SUDHL5 (cell line): ENCODE measurements around a stretch of chr1.

- PRO-cap, result no peak
Measured at GRCh38 chr1:30729073-30729362, 5.6 kb upstream of the MATN1 start.

DNA sequence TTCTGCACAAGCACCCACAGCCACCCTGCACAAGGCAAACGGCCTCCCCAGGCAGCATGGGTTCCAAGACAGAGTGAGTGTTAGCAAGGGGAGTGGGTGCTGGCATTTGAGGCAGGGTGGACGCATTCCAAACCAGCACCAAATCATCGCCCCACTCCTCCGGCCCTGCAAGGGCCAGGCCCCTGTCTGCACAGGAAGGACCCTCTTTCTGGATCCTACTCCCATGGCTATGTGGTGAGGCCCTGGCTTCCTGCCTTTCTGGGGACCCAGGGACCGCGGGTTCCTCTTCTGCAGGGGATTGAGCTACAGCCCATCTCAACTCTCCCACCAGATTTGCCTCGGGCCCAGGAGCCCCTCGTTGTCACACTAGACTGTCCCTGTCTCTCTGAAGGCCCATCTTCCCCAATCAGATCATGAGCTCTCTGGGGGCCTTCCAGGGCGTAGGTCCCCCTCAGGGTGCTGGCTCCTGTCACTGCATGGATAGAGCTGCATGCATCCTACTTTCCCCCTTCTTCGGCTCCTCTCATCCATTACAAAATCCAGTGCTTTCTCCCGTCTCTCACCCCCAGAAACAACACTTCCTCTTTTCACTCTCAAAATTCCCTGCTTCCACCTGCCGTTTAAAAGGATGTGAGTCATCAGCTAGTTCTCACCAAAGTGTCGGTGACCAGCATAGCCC lies 16.7 kb downstream of the LAPTM5 start:
- PRO-cap, result no peak

GRCh38 chr1:30749074-30749444 lies 8.5 kb downstream of the LAPTM5 start:
- PRO-cap, result no peak

- PRO-cap, result no peak
Measured at GRCh38 chr1:30763464-30763950, 5.9 kb upstream of the LAPTM5 start.

GRCh38 chr1:30783523-30784158 lies 26.1 kb upstream of the LAPTM5 start:
- PRO-cap, result no peak

DNA sequence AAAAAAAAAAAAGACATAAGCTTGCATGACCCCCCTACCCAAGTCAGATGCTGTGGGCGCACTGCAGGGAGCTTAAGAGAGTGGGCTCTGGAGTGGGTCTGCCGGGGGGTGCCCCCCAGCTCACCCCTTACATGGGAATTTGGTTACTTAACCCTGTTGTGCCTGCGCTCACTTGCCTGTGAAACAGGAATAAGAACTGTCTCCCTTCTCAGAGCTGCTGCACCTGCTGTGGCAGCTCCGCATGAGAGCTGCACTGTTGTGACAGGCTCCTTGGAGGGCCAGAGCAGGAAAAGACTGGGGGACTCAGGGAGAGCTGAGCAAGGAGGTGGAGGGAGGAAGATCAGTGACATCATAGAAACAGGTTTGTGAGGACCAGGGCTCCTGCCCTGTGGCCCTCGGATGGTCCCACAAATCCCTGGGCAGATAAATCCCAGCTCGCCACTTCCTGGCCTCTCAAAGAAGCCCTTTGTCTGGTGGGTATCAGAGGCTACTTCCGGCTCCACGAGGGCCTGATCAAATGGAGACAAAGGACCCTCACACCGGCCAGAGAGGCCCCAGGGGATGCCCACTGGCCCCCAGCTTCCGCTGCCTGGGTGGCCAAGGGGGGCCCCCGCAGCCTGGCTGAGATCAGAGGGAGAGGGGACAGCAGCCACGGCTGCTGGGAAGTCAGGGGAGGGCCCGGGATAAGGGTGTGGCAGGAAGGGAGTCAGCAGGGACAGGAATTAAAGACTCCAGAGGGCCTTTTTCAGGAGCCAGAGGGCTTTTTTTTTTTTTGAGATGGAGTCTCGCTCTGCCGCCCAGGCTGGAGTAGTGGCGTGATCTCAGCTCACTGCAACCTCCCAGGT lies 28.9 kb upstream of the LAPTM5 start:
- PRO-cap, result no peak

GRCh38 chr1:30816118-30816548 lies 58.6 kb upstream of the LAPTM5 start:
- PRO-cap, result no peak

DNA sequence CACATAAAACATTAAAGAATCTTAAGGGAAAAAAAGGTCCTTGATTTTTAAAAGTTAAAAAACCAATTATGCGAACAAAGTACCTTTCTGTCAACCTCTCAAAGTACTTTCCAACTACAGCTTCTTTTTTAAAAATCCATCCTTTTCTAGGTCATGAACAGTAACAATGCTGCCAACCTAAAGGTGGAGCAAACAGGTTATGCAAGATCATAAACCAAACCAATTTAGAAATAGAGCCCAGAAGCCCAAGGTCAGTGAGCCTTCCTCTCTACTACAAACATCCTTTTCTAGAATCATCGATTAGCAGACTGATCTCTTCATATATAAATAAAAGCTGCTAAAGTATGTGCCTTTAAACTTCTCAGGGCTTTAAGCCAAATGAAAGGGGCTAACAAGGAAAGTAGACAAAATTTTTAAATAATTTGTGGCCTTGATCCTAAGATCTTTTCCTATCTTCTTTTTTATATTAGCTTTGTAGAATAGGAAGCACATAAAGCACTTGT lies 40.8 kb downstream of the PUM1 start:
- PRO-cap, result no peak

GRCh38 chr1:31364441-31365195 lies 8.3 kb downstream of the FABP3 start:
- PRO-cap, result no peak

DNA sequence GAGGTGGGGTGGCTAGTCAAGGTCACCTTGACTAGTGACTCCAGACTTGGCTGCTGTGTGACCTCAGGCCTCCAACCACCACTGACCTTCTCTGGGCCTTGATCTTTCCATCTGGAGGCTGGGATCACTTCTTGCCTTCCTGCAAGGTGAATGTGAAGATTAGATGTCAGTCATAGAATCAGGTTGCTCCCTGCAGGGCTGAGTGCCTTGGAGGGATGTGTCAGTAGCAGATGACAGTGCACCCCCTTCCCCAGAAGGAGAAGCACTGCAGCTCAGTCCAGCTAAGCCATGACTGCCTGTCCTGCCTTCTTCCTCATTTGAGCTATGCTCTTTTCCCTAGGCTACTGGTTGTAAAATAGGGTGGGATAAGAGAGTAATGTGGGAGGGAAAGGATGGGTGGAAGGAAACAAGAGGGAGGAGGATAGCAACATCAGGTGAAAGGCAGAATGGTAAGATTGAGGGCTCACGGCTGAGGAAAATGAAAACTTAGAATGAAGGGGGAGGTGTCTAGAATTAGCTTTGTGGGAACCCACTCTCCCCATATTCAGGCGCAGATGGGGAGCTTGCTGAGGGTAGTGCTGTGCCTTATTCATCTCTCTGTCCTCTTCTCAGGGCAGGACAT lies 11.1 kb upstream of the FABP3 start:
- PRO-cap, result no peak

GRCh38 chr1:31394507-31395264 lies 18.3 kb upstream of the SERINC2 start:
- PRO-cap, result no peak

DNA sequence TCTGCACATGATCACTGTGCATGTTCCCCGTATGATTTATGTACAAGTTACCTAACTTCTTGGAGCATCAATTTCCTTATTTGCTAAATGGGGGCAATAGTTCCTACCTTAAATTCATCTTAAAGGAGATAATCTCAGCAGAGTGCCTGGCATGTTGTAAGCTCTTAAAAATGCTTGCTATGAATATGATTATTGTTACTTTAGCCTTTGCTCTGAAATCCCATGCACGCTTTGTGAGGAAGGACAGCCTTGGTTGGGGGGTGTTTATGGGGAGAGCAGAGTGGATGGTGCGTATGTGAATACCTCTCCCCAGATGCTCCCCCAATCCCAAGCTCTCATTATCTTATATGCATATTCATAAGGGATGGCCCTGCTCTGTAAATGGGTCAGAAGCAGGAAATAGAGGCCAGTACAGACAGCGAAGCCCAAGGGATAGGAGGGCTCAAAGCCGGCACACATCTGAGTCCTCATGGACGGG lies 3.6 kb upstream of the SERINC2 start:
- PRO-cap, result no peak

DNA sequence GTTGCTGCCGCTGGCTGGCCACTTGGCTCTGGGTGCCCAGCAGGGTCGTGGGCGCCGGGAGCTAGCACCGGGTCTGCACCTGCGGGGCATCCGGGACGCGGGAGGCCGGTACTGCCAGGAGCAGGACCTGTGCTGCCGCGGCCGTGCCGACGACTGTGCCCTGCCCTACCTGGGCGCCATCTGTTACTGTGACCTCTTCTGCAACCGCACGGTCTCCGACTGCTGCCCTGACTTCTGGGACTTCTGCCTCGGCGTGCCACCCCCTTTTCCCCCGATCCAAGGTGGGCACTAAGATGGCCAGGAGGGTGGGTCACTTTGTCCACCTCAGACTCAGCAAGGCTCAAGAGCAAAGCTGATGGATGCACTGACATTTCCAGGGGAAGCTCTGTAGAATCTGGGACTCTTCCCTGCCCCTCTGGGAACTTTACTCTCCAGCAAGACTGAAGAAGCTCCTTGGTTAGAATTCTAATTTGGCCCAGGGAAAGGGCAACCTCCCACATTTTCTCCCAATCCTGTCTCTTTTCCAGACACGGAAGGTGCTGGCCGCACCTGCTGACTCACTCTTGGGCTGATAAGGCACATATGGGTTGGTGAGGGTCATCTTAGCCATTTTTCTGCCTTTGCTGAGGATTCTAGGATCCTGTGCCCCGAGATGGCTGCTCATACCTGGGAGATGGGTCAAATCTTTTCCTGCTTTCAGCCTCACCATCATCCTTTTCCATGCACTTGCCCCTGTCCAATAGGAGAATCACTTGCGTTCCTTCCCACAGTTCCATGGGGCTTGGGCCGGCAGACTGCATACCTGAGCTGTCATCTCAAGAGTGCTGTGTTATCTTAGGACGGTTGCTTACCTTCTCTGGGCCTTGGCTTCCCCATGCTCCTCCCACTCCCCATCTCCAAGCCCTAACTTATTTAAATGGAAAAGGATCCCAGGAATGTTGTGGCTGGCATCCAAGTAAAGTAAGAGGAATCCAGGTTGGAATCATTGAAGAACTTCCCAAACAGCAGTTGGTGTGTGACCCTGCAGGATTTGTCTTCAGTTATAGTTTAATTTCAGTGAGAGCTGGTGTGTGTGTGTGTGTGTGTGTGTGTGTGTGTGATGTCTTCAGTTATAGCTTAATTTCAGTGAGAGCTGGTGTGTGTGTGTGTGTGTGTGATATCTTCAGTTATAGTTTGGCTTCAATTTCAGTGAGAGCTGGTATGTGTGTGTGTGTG lies 1.3 kb downstream of the TINAGL1 start:
- PRO-cap, result no peak

GRCh38 chr1:31583512-31584773 lies 7.6 kb downstream of the TINAGL1 start:
- PRO-cap, result no peak

GRCh38 chr1:31591840-31592047 lies 15.4 kb downstream of the TINAGL1 start:
- PRO-cap, result no peak

DNA sequence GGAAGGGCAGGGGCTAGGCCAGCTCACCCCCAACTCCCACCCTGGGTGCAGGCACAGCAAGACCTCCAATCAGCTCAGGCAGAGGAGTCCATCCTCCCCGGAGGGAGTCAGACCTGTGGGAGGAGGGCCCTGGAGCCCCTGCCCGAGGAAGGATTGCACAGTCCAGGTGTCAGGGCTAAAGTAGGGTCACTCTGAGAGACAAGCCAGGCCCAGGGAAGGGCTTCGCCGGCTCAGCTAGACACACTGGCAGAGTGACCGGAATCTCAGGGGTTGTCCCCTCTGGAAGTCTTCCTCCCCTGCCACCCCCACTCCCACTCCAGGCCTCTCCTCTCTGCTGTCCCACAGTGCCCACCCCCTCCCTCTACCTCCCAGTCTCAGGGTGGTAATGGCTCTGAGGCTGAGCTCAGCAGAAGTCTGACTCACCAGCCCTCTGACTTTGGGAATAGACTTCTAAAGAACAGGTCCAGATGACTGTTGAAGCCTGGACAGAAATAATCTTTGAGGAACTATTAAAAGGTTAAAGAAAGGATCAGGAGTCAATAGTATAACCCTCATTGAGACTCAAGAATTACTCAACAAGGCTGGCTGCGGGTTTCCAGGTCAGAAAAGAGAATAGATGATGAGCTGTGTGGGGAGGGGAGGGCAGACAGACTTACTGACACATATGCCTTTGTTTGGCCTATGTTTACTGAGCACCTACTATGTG lies 8.0 kb downstream of the HCRTR1 start:
- PRO-cap, result no peak

DNA sequence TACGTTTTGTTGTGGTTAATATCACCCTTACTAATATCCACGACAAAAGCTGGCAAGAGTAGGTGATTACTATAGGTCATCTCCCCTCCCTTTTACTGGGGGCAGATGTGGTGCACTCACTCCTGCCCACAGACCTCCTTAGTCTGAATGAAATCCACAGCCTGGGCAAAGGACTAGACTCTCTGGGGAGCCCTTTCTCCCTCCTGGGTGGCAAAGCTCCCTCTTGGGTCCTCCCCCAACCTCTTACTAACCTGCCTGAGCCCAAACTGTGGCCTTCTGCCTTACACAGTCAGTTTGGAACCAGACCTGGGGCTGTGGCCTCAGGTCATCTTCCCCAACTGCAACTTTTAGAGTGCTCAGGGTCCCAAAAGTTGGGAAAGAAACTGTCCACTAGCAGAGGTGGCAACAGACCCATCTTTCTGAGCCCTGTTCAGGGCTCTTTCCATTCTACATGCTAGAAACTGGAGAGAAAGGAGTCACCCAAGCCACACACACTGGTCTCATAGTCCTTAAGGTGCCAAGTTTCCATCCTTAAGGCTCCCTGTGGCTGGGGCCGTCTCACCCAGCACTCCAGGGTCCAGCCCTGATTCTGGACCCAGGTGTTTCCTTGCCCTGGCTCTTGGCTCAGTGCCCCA lies 12.9 kb downstream of the PEF1 start:
- PRO-cap, result no peak

DNA sequence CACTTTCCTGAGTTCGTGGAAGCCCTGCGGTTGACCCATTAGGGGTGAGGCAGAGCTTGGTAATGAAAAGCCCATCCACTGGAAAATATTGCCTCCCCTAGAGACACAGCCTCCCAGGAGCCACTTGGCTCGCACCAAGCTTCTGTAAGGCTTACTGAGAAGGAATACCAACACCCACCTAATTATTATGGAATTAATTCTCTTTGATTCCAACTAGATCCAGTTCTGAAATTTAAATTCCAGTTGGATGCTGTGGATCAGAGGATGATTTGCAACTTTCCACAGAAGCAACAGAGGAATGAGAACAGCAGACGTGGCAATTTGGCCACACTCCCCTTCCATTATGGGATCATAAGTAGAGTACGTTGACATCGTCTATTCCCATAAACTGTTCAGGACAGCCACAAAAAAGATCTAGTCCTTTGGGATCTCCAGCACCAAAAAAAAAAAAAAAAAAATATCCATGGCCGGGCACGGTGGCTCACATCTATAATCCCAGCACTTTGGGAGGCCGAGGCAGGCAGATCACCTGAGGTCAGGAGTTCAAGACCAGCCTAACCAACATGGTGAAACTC lies 4.2 kb upstream of the PEF1 start:
- PRO-cap, result no peak

GRCh38 chr1:31702057-31702396 lies 1.8 kb downstream of the COL16A1 start:
- PRO-cap, result no peak

DNA sequence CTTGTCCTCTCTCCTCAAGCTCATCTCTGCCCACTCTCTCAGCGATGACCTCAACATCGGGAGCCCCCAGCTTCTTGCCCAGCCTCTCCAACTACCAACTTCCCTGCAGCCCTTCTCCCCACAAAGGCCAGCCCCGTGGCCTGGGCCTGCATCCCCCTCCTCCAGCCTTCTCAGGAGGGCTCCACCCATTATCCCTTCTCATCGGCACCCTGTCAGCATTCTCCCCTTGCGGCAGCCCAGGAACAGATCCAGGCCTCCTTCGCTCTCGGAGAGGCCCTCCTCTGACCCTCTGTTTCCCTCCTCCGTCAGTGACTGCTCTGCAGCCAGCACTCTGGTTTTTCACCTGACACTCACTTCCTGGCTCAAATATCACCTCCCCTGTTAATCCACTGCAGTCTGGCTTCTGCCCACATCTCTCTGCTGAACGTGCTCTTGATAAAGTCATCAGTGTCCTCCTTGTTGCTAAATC lies 17.5 kb downstream of the ADGRB2 start:
- PRO-cap, result no peak